Diencephalon (tissue), 2 donors: ENCODE data around the genes POU1F1, ZNF654 and GPR15.

GRCh38 chr3:87276347-87276668 lies at the start of gene POU1F1:
Gene POU1F1, minus strand, starts transcription at chr3:87276584.
- RAMPAGE, long total RNA: no peak

GRCh38 chr3:88059117-88059940 lies at the start of gene ZNF654:
Gene ZNF654, plus strand, starts transcription at chr3:88059255.
- RAMPAGE, long total RNA: no peak

GRCh38 chr3:95721802-95722352 lies 1092.5 kb upstream of the EPHA6 start:
- RAMPAGE, long total RNA: no peak

DNA sequence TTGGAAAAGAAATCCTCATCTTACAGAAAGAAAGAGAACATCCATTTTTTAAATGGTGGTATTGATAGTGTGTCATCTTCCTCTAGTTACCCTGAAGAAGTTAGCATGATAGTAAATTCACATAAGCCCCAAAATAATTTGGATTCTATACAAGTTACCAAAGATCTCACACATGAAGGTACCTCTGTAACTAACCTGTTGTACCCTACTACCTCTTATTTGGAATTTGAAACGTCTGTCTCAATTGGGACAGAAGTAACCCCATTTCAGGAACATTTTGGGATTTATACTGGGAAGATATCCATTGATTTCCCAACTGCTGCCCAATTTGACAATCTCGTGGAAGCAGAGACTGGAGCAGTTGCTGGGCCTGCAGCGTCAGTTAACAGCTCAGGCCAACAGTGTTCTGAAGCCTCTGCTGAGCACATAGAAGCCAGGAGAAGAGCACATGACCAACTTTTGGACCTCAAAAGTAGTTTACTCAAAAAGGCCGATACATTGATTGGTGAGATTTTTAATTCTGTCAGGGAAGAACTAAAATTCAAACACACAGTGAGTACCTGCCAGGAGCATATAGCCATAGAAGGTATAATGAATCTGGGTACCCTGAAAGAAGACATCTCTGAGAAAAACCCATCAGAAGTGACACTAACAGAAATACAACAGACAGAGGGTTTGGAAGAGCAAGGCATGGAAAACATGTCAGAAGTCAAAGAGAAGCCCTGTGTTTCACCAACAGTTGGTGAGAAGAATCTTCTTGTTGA lies 52.7 kb downstream of the CRYBG3 start:
- RAMPAGE, long total RNA: no peak

DNA sequence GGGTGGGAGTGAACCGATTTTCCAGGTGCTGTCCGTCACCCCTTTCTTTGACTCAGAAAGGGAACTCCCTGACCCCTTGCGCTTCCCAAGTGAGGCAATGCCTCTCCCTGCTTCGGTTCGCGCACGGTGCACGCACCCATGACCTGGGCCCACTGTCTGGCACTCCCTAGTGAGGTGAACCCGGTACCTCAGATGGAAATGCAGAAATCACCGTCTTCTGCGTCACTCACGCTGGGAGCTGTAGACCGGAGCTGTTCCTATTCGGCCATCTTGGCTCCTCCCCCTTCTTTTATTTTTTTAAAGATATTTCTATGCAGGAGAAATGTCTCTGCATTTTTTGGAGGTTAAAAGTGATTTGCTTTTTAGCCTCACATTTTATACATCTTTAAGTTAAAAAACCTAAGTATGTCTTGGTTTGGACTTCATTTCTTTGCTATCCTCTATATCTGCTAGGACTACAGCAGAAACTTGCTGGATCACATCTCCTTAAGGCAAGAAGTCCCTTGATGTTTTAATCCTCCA lies 61.7 kb downstream of the RIOX2 start:
- RAMPAGE, long total RNA: no peak

- RAMPAGE, long total RNA: no peak
Measured at GRCh38 chr3:98164992-98165337, 1.5 kb upstream of the OR5H15 start.

DNA sequence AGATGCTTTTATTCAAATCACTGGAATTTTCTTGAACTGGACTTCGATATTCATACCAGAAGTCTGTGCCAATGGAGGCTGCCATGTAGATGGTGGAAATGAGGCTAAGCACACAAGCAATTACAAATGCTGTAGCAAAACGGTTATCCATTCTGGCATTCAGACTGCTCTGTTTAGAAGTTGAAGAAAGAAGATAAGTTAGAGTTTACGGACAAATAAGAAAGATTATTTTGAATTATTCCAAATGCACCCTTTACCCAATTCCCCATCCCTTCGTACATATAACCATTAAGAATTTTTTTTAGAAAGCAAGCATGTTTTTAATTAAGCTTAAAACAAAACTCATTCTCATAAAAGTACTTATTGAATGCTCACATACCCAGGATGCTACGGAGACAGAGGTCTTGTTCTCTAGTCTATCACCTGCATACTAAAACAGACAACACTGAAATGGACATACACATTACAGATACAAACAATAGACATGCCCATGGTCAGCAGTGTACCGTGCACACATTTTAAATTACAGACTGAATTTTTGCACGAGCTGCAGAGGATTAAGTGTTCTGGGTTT lies 1.3 kb downstream of the CLDND1 start:
- RAMPAGE, long total RNA: no peak

- RAMPAGE, long total RNA: no peak
Measured at GRCh38 chr3:98531828-98532560, at the start of gene GPR15. Gene GPR15, plus strand, starts transcription at chr3:98531978.

GRCh38 chr3:98881492-98882062 lies 19.9 kb downstream of the DCBLD2 start:
- RAMPAGE, long total RNA: no peak

GRCh38 chr3:98961847-98962115 lies 60.3 kb upstream of the DCBLD2 start:
- RAMPAGE, long total RNA: no peak

GRCh38 chr3:99648196-99648647 lies 9.8 kb downstream of the COL8A1 start:
- RAMPAGE, long total RNA: no peak

- RAMPAGE, long total RNA: no peak
Measured at GRCh38 chr3:99909970-99910416, 92.3 kb downstream of the CMSS1 start.

DNA sequence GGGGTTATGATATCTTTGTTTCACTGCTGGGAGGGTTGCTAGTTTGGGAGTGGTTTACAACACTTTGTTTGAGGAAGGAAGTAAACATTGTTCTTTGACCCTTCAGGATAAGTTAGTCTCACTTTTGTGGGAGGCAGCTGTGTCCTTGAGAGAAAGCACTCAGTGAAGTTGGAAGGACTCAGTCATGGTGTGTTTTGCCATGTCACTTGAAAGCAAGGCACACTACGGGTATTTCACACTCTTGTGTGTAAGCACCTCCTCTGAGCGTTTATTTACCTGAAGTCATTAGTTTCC lies 103.3 kb downstream of the CMSS1 start:
- RAMPAGE, long total RNA: no peak

GRCh38 chr3:99935424-99935968 lies 117.8 kb downstream of the CMSS1 start:
- RAMPAGE, long total RNA: no peak

GRCh38 chr3:99957448-99957987 lies 139.9 kb downstream of the CMSS1 start:
- RAMPAGE, long total RNA: no peak

GRCh38 chr3:100032201-100032658 lies 82.1 kb downstream of the FILIP1L start:
- RAMPAGE, long total RNA: no peak

DNA sequence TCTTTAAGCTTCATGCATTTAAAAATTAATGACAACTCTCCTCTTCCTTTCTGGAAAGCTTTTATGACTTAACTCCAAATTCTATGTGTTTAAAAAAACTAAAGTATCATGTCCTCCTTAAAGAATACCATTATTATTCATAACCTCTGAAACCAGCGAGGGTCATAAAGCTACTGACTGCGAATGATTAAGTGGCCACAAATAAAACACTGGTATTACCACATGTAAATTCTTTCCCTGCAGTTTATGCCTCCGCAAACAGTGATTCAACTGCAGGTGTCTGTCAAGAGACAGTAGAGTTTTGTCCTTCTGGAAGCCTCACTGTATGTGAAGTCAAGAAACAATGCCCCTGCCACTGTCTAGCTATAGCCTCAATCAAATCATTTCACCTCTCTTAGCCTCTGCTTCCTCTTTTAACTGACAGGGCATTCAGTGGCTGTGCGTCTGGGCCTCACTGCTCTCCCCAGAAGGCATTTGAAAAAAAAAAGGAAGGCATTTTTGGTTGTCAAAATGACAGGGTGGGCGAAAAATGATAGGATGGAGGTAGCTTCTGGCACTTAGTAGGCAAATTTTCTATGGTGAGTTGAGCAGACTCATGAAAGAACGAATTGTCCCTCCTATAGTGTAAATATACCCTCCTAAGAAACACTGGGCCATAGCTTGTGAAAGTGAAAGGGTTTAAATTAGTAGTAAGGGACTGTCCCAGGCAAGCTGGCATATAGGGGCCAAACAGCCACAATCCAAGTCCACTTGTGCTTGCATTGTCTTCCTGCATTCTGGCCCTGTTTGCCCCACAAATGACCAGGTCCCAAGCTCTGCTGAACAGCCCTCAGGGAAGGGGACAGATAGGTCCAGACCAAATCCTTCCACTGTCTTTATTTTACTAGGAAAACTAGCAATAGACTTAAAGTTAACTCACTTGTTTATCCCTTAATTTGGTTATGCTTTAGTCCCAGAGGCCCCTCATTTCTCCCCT lies 66.7 kb downstream of the FILIP1L start:
- RAMPAGE, long total RNA: no peak

DNA sequence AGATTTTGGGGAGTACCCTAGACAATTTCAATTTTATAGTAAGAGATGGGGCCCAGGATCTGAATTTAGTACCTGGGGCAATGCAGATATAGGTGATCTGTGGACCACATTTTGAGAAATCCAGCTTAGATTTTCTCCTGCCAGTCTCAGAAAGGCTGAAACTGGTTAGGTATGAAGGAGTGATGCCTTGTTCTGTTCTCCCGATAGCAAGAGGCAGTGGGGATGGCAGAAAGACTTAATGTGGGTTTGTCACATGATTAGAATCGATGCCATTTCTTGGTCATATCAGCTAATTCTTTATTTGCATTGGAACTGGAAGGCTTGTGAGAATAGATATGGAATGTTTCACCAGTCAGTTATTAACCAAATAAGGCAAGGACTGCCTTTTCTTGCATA lies 33.9 kb downstream of the FILIP1L start:
- RAMPAGE, long total RNA: no peak

GRCh38 chr3:100136843-100137409 lies 22.6 kb upstream of the FILIP1L start:
- RAMPAGE, long total RNA: no peak

DNA sequence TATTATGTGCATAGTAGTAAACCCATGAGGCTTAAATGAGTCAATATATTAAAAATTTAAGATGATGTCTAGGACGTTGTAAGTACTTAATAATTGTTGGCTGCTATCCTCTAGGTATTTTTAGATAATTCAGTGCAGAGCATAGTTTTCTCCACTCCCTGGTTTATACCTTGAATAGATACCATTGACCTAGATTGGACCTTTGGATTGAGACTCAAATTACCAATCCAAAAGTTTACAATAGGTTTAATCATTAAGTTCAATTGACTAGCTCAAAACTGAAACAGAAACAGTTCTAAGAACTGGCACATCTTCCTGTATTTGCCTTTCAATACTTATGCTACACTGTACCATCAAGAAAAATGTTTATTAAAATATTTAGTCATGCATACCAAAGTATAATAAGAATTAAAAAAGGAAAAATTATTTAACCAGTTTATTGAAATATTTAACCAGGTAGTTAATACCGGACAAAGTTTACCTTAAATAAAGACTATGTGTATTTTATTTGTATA lies 4.6 kb downstream of the ADGRG7 start:
- RAMPAGE, long total RNA: no peak